ENCODE measurements around the genes OXGR1 and MBNL2.

GRCh38 chr13:94585453-94585803 is 10.5 kb downstream of the TGDS start:
- PRO-cap, 5 experiments = peak in 3 of 5 experiments; most common minus-strand start chr13:94585714 (in 3)
- RAMPAGE, long total RNA, 2 experiments = no peak in any of the 2 experiments
- RRBS = no CpG with 5 or more reads among the region's 7 CpGs

- PRO-cap, 5 experiments = no peak in any of the 5 experiments
- RAMPAGE, long total RNA, 2 experiments = no peak in any of the 2 experiments
- RRBS = no CpG with 5 or more reads among the region's 4 CpGs
These were observed 1.5 kb downstream of the TGDS start for GRCh38 chr13:94594386-94594896.

DNA sequence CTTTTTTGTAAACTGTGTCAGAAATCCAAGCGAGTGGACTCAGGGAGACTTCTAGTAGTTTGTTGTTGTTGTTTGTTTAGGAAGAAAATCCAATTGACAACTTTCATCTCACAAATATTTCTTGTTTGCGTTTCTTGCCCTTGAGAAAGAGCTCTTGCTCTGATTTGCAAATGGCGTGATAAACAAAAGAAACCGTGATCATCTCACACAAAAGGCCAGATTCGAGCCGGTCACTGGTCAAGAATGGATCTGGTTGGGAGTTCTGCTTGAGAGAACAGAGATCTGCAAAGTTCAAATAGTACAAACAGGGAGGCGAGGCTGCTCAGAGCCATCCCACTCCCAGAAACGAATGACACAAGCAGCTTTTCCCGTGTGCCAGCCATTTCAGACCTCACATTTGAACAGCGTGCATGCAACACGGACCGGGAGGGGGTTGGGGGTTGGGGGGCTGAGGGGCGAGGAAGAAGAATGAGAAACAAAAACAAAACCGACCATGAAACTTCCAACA is 1.9 kb downstream of the SOX21 start:
- PRO-cap, 5 experiments = no peak in any of the 5 experiments
- RAMPAGE, long total RNA, 2 experiments = no peak in any of the 2 experiments
- RRBS = no CpG with 5 or more reads among the region's 14 CpGs

DNA sequence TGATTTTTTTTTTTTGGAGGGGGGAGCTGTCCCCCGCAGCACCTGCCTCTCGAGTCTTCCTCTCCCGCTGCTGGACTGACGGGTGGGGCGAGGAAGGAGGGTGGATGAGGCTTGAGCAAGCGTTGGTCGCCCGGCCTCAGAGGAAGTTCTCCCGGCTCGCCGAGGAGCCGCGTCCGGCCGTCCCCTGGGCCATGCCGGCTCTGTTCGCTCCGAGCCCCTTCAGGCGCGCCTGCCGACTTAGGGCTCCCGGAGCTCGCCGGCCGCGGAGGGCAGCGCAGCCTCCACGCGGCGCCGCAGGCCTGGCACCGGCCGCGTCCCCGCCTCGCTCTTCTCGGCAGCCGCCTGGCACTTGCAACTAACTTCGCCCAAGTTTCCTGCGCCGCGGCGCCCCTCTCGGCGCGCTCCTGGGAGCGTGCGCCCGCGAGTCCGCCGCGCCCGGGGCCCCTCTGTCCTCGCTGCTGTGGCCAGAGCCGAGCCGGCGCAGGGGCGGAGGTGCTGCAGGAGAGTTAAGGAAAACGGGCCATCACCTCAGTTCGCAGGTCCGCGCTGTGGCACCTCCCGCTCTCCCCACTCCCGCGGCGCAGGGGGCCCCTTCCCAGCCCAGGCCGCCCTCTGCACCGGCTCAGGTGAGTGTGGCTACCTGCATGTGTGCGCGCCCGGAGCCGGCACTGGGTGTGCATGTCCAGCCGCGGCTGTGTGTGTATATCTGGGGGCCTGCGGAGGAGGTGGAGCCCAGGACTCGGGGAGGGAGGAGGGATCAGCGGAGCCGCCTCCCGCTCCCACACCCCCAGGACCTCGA is 622 bp upstream of the SOX21 start:
- PRO-cap, 5 experiments = no peak in any of the 5 experiments
- RAMPAGE, long total RNA, 2 experiments = no peak in any of the 2 experiments
- RRBS = 3% methylated on average over 20 of the region's 81 CpGs

DNA sequence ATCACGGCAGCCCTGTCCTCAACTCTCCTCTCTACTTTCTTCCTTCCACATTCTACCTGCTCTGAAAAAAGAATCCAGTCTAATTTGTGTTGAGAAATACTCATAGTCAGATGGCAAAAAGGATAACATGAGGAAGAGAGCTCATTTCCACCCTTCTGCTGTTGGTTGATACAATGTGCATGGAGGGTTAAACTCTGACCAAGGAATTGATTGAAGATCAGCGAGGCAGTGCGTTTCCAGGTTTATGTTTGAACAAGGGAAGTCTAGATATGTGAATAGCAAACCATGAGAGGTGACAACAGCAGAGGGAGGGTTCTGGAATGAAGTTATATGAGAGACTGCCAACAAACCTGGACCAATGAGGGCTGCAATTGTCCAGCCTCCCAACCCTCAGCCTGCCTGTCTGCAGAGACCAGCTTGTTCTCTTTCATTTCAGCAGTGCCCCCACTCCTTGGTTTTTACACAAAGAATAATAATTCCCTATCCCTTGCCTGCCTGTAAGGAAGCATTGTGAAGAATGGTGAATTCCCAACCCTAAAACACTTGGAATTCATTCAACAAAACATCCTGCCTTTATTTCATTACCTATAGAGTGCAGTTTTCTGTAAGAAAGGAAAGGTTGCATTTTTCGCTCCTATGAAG is 53.4 kb upstream of the ABCC4 start:
- PRO-cap, 5 experiments = peak in 2 of 5 experiments; most common plus-strand start position 420 of the sequence (in 1); most common minus-strand start position 246 of the sequence (in 1)
- RAMPAGE, long total RNA, 2 experiments = no peak in any of the 2 experiments
- RRBS = no CpG with 5 or more reads among the region's 4 CpGs

DNA sequence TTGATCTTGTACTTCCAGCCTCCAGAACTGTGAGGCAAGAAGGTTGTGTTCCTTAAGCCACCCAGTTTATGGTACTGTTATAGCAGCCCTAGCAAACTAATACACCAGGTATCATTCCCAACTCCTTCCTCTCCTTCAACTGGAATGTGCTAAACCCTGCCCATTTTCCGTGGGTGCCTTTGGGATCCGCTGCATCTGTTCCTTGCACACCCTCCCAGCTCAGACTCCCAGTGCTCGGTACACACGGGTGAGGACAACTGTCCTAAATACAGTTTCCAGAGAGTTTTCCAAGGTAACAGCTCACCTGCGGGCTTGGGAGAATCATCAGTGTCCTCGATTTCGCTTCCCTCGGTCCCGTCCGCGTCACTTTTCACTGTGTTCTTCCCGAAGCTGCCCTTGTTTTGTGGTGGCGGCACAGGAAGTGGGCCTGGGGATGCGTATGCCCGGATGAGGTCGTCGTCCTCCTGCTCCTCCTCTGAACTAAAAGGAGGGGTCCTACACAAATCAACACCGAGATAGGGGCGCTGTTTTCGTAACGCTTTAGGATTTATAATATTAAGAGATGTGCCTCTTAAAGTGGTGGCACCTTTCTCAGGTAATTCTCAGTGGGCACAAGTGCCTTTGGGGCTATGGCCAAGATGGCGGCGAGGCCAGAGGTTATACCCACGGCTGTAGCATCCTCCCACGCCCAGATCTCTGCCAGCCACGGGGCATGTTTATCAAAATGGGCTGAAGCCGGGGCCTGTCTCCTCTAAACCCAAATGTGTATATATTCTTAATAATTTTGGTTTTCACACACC is 34.9 kb downstream of the CLDN10 start:
- PRO-cap, 5 experiments = no peak in any of the 5 experiments
- RAMPAGE, long total RNA, 2 experiments = no peak in any of the 2 experiments
- RRBS = no CpG with 5 or more reads among the region's 27 CpGs

GRCh38 chr13:95641204-95642357 is 2.9 kb downstream of the DZIP1 start:
- PRO-cap, 5 experiments = no peak in any of the 5 experiments
- RAMPAGE, long total RNA, 2 experiments = no peak in any of the 2 experiments
- RRBS = 3% methylated on average over 24 of the region's 92 CpGs

DNA sequence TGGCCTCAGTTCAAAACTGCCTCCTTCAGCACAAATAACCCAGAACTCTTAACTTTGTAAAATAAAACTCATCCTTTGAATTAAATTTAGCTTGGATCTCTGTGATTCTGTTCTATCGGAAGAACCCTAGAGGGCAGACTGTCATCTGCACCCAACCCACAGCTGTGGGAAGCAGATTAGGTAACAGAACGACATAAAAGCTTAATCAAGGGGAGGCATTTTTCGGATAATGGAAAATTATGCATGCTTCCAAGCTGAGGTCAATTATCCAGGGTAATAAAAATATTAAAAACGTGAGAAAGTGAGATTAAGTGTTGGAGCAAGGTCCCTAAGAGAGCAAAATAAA is 10.0 kb downstream of the OXGR1 start:
- PRO-cap, 5 experiments = no peak in any of the 5 experiments
- RAMPAGE, long total RNA, 2 experiments = no peak in any of the 2 experiments
- RRBS = no CpG with 5 or more reads among the region's 4 CpGs

DNA sequence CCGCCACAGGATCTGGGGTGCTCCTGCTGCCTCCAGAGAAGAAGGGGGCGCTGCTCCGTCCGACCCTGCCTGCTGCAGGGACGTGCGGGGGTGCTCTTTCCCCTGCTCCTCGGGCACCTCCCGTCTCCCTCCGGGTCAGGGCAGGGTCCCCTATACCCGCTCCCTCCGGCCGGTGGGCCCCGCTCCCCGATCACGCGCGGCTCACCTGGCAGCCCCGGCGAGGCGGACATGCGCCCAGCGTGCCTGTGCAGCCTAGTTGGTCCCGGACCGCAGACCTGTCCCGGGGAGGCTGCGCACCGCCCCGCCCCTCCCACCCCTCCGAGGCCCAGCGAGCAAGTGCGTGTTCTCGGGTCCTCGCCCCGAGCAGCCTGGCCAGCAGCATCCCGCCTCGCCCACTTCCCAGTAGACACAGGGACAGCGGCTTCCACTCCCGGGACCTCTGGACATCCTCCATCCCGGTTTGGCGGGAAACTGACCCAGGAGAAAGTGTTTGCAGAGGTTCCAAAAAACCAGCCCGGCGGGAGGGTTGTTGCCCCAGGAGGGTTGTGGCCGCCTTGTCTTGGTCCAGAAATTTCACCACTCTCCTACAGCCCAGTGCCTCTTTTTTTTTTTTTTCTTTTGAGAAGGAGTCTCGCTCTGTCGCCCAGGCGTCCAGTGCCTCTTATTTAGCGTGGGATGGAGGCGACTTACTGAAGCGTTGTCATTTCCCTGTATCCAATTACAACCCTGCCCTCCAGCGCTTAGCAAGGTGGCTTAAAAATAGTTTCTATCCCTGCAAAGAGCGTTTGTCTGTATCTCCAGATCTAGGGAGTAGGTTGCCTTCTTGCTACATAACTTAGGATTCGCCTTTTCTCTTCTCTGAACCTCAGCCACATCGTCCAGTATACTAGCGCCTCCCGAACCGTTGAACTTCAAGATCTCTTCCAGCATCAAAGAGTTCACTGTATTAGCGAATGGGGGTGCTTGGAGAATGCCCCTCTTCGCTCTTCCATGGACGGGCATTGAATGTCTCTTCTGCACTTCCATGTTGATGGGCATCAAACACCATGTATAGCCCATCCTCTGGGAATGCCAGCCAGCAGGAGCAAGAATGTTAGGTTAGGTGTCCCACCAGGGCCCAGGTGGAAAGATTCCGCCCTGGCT is at the start of gene OXGR1:
OXGR1 (minus strand) TSS at position 384 of the 1,143 bp plus-strand sequence.
- PRO-cap, 5 experiments = no peak in any of the 5 experiments
- RAMPAGE, long total RNA, 2 experiments = no peak in any of the 2 experiments
- RRBS = 8% methylated on average over 13 of the region's 60 CpGs

DNA sequence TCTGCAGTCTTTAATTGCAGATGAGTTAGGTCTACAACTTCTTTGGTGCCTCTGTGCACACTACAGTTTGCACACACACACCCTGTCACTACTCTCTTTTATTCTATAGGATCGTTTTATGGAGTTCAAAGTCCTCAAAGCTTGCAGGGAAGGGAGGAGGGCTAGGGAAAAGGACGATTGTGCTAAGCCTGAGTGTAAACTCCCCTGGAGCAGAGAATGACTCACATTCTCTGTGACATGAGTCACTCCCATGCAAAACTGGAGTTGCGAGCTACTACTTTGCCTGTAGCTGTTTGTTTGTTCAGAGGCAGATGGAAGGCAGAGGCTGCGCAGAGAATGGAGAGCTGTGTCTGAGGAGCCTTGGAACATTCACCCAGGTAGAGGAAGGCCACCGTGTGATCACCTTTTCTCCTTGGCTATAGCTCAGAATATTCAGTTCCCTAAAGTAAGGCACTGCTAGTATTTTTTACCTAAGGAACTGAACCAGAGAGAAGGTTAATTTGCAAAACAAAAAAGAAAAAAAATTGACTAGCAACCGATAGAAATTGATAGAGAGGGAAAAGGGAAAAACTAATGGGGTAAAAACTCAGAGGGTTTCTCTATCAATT is 80.5 kb upstream of the MBNL2 start:
- PRO-cap, 5 experiments = peak in 3 of 5 experiments; most common plus-strand start position 304 of the sequence (in 3)
- RAMPAGE, long total RNA, 2 experiments = no peak in any of the 2 experiments
- RRBS = no CpG with 5 or more reads among the region's 6 CpGs

DNA sequence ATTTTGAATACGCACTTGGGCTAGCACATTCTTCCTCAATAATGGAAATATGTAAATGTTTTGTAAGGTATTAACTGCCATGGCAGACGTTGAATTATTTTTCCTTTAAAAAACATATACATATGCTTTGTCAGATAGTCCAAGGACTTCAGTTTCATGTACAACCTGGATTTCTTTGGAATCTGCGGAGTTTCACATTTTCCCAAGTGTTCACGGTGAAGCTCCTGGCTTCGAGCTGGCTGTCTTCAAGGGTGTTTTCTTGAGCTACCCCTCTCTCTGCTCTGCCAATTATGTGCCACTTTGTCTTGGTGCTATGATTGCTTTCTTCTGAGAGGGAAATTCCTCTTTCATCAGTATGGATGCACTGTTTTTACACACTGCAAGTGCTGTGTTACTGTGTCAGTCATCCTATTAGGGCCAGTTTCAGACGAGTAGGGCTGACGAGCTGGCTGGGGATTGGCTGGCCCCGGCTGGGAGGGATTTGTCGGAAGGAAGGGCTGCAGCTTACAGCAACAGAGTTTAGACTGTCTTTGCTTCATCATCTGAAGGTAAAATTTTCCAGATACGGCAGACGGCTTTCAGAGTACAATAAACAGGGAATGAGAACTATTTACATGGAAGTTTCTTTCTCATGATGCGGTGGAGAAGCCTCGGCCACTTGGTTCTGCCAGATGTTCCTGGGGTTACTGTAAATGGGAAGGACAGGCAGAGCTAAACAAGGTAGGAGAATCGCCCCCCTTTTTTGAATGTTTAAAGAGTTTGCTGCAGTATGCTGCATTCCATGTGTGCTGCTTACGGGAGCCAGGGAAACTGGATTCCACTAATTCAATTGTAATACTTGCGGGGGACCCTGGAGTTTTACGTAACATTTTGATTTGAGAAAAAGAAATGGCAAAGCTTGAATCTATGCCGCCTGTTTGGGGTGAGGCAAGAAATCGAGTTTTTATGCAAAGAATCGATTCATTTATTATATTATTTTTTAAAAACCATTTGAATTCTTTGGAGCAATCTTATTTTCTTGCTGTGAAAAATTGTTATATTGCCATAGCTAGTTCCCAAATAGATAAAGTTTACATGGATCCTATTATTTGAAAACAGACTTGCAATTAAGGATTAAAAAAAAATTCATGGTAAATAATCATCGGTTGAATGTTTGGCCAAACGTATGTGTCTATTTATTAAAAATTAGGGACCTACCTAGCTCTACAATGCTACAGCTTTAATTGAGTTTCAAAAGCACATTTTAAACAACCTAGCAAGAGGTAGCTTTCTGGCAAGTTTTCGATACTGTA is at the start of gene MBNL2:
MBNL2 (plus strand) TSS at position 522 of the 1,292 bp plus-strand sequence.
- PRO-cap, 5 experiments = peak in 4 of 5 experiments; most common plus-strand start position 782 of the sequence (in 3); most common minus-strand start position 385 of the sequence (in 2)
- RAMPAGE, long total RNA, 2 experiments = start-site peak on the plus strand in 2 of 2 experiments, centred at positions 544 to 550 of the sequence, 288 to 1,694 reads per replicate
- RRBS = no CpG with 5 or more reads among the region's 23 CpGs

DNA sequence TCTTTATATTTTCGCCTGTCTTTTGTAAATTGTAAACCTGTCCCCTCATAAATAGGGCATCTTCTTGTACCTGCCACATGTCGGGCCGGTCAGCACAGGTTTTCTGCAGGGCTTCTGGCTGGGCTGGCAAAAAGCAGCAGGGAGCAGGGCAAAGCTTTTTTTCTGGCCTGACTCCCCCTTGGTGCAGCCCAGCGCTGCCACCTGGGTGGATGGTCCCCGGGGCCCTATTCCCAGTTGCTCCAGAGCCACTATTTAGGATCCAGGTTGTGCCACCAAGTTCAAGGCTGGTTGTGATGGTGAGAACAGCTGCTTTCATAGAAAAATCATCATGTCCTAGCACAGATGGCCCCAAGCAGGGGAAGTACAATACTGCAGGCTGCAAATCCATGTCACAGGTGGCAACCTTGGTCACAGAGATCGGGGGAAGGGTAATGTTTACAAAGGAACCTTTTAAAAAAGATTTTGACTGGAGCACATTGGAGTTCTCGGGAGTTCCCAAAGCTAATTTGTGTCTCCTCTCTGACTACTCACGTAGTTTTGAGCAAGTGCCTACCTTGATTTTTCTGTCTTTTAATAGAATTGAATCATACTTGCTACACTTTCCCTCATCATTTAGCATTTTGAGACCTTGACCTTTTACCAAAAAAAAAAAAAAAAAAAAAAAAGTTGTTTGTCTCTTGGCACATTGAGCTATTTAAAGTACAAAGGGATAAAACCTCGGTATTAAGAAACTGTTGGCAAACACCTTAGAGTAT is 2.0 kb downstream of the MBNL2 start:
- PRO-cap, 5 experiments = peak in 3 of 5 experiments; most common plus-strand start position 479 of the sequence (in 3); most common minus-strand start position 105 of the sequence (in 1)
- RAMPAGE, long total RNA, 2 experiments = no peak in any of the 2 experiments
- RRBS = no CpG with 5 or more reads among the region's 9 CpGs

GRCh38 chr13:97246639-97246957 is 24.5 kb downstream of the MBNL2 start:
- PRO-cap, 5 experiments = no peak in any of the 5 experiments
- RAMPAGE, long total RNA, 2 experiments = no peak in any of the 2 experiments
- RRBS = no CpG with 5 or more reads among the region's 6 CpGs

DNA sequence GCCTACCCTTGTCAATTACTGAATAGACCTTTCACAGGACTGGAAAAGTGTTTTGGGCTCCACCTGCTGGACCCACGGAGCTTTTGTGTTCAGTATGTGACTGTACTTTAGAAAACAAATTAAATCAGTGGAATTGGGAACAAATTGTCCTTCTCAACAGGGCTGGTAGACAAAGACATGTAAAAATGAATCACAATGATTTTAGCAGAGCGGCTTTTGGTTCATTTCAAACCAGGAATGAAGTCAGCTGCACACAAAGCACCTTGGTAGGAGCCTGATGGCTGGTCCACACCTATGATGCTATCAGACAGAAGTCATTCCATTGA is 89.3 kb upstream of the RAP2A start:
- PRO-cap, 5 experiments = no peak in any of the 5 experiments
- RAMPAGE, long total RNA, 2 experiments = no peak in any of the 2 experiments
- RRBS = no CpG with 5 or more reads among the region's 2 CpGs

- PRO-cap, 5 experiments = peak in 3 of 5 experiments; most common plus-strand start chr13:97369460 (in 2); most common minus-strand start chr13:97369374 (in 2)
- RAMPAGE, long total RNA, 2 experiments = no peak in any of the 2 experiments
- RRBS = no CpG with 5 or more reads among the region's 3 CpGs
These were observed 64.8 kb upstream of the RAP2A start for GRCh38 chr13:97369092-97369586.

DNA sequence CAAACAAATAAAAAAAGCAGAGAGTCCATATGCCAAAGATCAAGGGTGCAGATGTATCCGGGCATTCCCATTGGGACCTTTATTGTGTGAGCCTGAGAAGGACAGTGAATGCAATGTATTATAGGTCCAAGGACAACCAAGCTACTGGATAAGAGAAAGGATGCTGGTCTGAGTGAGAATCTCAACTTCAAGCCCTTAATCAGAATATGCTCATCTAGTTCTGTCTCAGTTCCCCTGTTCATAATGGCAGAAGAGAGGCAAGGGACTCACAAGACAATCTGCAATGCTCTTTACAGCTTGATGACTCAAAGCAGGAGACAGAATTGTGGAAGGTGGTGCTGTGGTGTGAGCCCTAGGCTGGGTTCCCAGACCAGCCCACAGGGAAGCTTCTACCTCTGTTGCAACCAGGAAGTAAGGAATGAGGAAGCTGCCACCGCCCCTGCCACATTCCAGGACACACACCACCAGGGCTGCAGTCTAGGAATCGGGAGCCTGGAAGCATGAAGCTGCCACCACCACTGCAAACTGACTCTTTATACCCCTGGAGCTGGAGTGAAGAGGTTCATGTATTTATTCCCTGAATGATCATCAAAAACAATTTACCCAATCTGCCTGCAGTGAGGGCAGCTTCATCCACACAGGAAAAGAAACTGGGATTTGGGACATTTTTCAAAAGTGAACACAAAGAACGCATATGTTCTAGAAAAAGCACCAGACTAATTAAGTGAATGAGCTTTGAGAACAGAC is 133.9 kb downstream of the RAP2A start:
- PRO-cap, 5 experiments = no peak in any of the 5 experiments
- RAMPAGE, long total RNA, 2 experiments = no peak in any of the 2 experiments
- RRBS = no CpG with 5 or more reads among the region's 4 CpGs

DNA sequence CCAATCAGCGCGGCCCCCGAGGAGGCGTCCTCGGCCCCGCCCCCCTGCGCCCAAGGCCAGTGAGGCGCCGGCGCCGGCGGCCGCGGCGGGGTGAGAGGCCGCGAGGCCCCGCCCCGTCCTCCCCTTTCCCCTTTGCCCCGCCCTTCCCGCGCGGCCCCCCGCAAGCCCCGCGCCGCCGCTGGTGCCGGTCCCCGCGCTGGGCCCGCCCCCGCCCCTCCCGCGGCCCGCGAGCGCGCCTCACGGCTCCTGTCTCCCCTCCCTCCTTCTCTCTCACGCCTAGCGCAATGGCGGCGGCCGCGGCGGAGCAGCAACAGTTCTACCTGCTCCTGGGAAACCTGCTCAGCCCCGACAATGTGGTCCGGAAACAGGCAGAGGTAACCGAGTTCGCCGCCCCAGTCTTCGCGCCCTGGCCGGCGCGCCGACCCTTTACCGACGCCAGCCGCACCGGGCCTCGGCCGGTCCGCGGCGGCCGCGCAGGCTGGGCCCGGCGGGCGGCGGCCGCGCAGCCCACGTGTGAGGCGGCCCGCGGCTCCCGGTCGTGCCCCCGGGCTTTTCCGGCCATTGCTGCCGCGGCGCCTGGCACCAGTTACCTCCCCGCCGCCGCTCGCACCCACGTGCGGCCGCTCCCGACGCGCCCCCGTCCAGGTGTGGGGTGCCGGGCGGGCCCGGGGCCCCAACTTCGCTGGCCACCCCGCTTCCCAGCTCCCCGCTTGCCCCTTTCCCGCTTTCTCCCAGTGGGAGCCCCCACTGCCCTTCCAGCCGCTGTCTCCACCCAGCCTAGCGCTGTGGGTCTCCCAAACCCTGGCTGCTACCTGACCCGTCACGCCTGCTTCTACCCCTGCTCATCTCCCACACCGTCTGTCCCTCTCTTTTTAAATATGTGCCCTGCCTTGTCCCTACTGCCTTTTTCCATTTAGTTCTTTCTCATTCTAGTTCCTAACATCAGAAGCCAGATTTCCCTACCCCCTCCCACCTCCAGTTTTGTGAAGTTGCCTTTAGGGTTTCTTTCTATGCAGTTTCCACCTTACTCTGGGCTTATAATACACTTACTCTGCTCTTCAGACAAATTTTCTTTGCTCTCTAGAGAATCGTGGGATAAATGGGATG is 23.3 kb downstream of the IPO5 start:
- PRO-cap, 5 experiments = peak in 5 of 5 experiments; most common plus-strand start position 59 of the sequence (in 3)
- RAMPAGE, long total RNA, 2 experiments = start-site peak on the plus strand in 1 of 2 experiments, centred at position 231 of the sequence, 392 reads per replicate
- RRBS = 2% methylated on average over 27 of the region's 110 CpGs

DNA sequence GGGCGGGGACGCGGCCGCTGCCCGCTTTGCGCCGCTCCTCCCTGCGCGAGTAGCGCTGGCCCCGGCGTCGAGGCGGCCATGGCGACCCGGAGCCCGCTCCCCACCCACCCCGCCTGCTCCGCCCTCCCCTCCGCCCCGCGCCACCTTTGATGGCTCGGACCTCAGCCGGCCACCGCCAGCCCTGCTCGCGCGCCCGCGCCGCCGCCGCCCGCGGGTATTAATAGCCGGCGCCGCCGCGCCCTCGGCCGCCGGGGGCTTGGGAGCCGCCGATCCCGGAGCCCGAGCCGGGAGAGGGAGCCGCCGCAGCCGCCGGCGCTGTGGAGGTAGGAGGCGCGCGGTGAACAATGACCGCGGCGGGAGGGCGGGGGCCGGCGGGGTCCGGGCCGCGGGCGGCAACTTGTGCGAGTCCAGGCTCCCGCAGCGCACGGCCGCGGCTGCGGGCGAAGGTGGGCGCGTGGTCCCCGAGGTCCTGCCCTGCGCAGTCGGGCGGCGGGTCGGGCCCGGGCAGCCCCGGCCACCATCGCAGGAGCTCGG is 343 bp downstream of the FARP1 start:
- PRO-cap, 5 experiments = peak in 5 of 5 experiments; most common plus-strand start position 245 of the sequence (in 5); most common minus-strand start position 51 of the sequence (in 3)
- RAMPAGE, long total RNA, 2 experiments = no peak in any of the 2 experiments
- RRBS = 1% methylated on average over 39 of the region's 86 CpGs

GRCh38 chr13:98144344-98144689 is 1.4 kb downstream of the FARP1 start:
- PRO-cap, 5 experiments = no peak in any of the 5 experiments
- RAMPAGE, long total RNA, 2 experiments = no peak in any of the 2 experiments
- RRBS = 8% methylated on average over 5 of the region's 11 CpGs

DNA sequence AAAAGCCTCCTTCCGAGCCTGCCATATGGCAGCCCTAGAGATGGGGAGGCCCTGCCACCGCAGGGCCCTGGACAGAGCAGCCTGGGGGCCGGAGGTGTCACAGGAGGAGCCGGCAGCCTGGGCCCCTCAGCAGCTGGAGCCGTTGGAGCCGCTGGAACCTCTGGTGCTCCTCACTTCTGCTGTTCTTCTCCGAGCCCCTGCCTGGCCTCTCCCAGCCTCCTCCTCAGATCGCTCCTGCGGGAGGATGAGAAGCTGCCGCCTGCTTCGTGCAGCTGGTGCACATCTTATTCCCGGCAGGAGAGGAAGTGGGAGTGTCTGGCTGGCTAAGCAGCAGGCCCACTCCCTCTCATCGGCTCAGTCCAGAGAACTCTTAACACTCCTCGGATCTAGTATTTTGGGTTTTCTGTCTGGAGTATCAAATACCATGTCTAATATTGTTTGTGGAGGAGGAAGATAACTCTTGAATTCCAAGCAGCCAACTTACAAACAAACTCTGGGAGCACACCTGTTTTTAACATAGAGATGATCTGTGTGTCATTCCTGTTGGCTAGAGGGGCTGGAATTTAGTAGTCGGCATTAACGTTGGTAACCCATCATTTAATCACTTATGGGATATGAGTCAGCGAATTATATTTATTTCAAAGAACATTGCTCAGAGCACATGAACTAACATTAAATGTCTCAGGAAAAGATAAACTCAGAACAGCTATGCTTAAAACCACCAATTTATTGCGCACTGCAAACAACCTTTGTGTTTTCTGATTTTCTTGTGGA is 37.1 kb upstream of the RNF113B start:
- PRO-cap, 5 experiments = no peak in any of the 5 experiments
- RAMPAGE, long total RNA, 2 experiments = no peak in any of the 2 experiments
- RRBS = no CpG with 5 or more reads among the region's 18 CpGs